Vein endothelial cell (primary cell): Measurements from ENCODE around the gene PARP8.

- CAGE, long polyA plus RNA, result no peak
Measured at GRCh38 chr5:40991524-40991761, 79.7 kb downstream of the MROH2B start.

GRCh38 chr5:41261178-41261701 lies 47.9 kb upstream of the C6 start:
- CAGE, long polyA plus RNA, result no peak

- CAGE, long polyA plus RNA, result no peak
Measured at GRCh38 chr5:41286237-41286575, 72.9 kb upstream of the C6 start.

DNA sequence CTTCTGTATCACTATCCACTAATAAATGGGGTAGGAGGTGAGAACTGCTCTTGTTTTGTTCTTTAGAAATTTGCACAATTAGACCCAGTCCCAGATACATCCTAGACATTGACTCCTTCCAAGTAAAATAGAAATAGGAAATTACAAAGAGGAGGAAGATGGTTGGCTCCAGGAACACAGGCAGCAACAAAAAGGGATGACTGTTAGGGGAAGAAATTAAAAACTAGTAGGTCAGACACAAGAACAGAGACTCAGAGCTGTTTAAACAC lies 4.0 kb downstream of the PLCXD3 start:
- CAGE, long polyA plus RNA, result no peak

GRCh38 chr5:41835639-41836066 lies 34.6 kb downstream of the OXCT1 start:
- CAGE, long polyA plus RNA, result no peak

- CAGE, long polyA plus RNA, result no peak
Measured at GRCh38 chr5:42516090-42516666, 92.9 kb downstream of the GHR start.

DNA sequence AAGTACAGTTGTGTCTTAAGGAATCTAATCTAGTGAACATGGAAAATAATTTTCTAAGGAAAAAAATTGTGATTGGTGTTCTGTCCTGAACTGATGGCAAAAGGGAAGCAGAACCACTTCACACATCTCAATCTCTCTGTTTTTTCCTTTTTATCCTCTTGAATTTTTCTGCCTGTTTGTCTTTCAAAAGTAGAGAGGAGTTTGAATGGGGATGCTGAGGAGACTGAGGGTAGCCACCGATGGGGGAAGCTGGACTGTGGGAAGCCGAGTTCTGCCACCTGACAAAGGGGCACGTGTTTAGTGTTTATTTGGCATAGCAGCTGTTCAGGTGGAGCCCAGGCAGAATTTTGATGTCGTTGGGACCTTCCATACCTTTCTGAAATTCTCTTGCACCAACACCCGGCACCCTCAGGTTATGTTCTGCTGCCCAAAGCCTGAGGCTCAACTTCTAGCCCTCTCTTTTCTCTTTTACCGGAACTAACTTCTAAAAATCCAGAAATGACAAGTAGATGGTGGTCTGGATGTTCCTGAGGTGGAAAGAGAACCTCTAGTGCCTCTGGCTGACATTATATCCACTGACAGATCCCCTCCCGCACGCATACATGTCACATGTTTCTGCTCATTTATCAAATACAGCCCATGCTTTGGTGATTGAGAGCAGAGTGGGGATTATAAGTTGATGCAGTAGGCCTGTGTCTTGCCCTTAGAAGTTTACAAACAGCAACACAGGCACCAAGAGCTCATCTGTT lies 127.4 kb downstream of the GHR start:
- CAGE, long polyA plus RNA, result no peak

DNA sequence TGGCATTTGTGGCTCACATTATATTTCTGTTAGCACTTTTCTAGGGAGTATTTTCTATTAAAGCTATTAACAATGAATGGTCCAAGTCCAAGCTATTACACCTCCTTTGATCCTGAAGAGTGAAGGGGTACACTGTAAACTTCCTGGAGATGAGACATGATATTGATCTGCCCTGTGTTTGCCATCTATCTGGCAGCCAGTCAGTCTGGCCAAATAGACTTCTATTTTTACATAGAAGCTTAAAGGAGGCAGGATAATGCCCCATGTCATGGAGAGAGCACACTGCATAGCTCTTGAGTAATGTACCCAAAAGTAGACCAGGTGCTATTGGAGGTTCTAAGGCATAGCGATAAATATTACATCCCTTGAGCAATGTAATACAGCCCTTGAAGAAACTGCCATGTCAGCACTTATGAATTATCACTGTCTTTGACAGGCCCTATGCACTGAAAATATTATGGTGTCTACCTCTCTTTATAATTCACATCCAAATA lies 131.7 kb downstream of the GHR start:
- CAGE, long polyA plus RNA, result no peak

- CAGE, long polyA plus RNA, result no peak
Measured at GRCh38 chr5:42598196-42598799, 158.3 kb upstream of the CCDC152 start.

GRCh38 chr5:42813414-42814089 lies 1.9 kb upstream of the SELENOP start:
- CAGE, long polyA plus RNA, result no peak

- CAGE, long polyA plus RNA, result no peak
Measured at GRCh38 chr5:42991416-42991790, 48.7 kb downstream of the ANXA2R start.

DNA sequence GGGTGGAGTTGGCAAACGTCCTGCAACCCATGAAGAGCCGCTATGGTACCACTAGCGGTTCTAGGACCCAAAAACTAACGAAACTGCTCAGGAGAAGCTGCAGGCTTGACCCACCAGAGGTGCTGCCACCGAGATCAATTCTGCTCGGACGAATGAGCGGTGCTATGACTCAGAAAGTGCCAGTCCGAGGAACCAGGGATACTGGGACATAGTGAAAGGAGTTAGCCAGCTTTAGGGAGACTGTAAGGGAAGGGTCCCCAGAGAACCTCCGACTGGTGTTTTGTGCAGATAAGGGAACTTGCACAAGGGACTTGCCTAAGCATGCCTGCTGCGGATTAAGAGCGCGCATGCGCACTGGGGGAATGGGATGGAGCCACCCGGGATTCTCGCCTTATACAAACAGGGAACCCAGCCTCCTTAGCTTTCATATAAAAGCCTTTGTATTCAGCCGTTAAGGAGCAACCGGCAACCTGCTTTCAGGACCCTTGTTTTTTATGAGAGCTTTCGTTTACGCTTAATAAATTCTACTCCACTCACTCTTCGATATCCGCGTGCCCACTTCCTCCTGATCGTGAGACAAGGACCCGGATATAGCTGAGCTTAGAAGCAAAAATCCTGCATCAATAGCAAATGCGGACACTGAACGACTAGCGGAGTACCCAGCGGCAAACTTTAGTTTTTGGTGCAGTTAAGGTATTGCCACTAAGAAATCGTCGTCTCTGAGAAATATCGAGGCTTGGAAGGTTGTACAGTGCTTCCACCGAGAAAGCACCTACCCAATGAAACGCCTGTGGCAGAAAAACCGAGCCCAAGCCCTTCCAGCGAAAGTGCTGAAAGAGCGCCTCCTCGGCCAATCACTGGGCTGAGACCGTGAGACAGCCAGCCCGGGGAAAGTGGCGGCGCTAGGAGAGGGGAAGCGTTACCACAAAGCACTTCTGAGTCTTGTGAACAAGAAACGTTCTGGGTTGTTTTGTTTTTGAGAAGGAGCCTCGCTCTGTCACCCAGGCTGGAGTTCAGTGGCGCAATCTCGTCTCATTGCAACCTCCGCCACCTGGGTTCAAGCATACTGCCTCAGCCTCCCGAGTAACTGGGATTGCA lies 32.4 kb downstream of the ANXA2R start:
- CAGE, long polyA plus RNA, result no peak

DNA sequence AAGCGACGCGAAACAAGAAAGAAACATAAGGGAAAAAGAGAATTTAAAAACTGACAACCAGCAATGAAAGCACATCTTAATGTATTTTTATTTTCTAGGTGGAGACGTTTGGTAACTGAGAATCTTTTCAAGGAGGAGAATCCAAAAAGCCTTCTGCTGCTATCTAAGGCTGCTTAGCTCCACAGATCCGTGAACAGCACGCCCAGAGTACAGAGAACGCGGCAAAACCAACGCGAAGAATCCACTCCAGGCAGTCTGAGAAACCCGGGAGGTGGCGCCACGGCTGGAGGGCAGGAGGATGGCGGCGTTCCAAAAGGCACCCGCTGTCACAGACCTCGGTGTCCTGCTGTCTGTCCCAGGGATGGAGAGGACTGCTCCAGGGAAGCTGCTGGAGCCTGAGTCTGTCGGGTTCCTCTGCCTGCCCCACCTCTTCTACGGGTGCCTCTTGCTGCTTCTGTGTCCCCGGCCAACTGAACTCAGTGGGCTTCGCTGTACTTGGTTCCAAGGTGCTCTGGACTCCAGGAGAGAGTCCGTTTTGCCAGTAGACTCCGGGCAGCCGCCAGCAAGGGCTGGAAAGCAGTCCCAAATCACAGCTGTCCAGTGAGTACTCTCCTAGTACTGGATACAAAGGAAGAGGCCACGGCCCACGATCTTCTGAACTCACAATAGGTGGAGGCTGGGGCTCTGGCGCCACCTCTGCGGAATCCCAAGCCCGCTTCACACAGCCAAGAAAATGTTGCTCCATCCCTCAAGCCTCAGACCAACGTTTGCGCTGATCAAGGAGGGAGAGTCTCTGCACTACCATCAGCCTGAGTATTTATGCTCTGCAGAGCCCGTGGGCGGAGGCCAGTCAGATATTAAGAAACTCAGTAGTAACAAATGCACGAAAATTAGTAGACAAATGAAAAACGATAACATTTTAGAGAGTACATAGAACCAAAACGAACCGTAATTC lies 540 bp downstream of the ANXA2R start:
- CAGE, long polyA plus RNA, result no peak

DNA sequence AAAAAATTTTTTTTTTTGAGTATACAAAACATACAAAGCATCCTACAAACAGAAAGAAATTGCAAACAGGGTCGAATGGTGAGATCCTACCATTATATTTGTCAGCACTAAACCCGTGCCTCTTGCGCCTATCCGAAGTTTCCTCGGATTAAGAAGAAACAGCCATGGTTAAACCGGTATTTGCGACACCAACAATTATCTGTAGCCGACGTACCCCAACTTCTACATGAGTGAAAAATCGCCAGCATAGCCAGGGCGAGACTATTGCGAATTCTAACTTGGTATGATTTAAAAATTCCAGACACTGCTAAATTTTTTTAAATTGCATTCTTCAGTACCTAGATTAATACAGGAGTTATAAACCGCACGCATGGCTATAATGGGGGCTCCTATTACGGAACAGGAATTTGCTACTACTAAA lies 25.2 kb upstream of the ANXA2R start:
- CAGE, long polyA plus RNA, result no peak

DNA sequence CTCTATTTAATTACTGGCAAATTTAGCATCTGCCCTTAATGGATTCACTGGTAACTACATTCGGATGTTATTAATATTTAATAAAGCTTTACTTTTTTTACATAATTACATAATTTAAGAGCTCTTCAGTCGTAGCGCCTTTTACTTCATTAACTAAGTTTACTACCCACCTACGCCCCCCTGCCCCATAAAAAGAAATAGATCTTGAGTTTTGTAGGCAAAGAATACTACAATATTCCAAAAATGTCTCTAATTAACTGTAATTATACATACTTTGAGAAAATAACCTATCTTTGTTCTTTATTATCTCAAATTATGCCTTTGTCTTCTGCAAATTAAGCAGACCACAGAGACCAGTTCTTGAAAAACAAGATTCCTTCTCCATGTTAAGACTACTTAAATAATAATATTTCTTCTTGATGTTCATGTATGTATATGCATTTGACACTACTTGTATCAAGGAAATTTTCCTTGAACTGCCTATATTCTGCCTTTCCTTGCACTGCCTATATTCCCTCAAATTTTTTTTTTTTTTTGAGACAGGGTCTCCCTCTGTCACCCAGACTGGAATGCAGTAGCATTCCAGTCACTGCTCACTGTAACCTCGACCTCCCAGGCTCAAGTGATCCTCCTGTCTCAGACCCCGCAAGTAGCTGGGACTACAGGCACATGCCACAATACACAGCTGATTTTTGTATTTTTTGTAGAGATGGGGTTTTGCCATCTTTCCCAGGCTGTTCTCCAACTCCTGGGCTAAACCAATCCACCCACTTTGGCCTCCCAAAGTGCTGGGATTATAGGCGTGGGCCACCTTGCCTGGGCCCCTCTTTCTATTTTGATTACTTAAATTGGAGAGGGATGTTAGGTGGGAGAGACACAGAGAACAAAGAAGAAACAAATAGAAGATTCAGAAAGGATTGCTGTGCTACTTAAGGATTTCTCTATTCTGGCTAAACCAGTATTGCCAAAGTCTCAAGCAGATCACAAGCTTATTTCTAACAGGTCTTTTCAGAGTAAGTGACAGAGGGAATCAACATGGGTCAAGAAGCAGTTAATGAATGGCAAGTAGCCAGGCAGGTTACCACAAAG lies 4.2 kb downstream of the HMGCS1 start:
- CAGE, long polyA plus RNA, result no peak

DNA sequence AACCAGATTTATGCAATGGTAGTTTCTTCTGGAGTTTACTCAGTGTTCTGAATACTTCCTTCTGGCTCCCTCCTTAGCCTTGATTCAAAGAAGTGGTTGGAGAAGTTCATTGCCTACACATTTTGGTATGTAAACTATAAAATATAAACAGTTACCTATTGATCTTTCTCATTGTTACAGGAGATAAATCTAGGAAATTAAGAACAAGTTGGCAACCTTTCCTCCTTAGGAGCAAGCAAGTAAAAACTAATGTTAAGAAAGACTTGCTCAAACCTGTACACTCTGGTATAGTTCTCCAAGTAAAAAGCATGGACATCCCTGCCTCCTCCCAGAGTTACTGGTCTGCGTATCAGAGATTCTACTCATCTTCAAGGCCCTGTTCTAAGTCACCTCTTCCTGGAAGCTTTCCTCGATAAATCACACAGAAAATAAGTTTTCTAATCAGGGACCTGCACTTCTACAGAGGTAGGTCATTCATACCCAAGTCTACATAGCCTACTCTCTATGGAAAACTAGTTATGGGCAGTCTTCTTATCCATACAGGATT lies 3.2 kb downstream of the HMGCS1 start:
- CAGE, long polyA plus RNA, result no peak

GRCh38 chr5:43535301-43535759 lies 20.4 kb upstream of the C5orf34 start:
- CAGE, long polyA plus RNA, result no peak

DNA sequence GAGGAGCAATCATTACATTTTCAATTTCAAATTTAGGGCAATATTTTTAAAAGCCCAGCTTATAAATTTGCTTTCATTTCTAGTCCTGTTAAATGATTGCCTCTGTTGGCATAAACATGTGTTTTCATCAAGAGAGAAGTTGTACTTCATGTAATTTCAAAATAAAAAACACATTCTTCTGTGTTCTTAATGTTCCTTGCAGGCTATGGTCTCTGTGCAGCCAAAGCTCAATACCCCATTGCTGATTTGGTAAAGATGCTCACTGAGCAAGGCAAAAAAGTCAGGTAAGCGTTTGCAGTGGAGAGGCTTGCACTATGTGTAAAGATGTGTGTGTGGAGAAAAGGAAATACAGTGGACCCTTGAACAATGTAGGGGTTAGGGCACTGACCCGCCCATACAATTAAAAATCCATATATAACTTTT lies 74.6 kb downstream of the NNT start:
- CAGE, long polyA plus RNA, result no peak

- CAGE, long polyA plus RNA, result no peak
Measured at GRCh38 chr5:44637881-44638502, 170.8 kb upstream of the MRPS30 start.

- CAGE, long polyA plus RNA, result no peak
Measured at GRCh38 chr5:50666225-50667130, at the start of gene PARP8. PARP8 (plus strand) TSS chr5:50666637.